Heart left ventricle (tissue), 7 donors: Measurements from ENCODE around the genes LRG1, SEMA6B and DPP9.

DNA sequence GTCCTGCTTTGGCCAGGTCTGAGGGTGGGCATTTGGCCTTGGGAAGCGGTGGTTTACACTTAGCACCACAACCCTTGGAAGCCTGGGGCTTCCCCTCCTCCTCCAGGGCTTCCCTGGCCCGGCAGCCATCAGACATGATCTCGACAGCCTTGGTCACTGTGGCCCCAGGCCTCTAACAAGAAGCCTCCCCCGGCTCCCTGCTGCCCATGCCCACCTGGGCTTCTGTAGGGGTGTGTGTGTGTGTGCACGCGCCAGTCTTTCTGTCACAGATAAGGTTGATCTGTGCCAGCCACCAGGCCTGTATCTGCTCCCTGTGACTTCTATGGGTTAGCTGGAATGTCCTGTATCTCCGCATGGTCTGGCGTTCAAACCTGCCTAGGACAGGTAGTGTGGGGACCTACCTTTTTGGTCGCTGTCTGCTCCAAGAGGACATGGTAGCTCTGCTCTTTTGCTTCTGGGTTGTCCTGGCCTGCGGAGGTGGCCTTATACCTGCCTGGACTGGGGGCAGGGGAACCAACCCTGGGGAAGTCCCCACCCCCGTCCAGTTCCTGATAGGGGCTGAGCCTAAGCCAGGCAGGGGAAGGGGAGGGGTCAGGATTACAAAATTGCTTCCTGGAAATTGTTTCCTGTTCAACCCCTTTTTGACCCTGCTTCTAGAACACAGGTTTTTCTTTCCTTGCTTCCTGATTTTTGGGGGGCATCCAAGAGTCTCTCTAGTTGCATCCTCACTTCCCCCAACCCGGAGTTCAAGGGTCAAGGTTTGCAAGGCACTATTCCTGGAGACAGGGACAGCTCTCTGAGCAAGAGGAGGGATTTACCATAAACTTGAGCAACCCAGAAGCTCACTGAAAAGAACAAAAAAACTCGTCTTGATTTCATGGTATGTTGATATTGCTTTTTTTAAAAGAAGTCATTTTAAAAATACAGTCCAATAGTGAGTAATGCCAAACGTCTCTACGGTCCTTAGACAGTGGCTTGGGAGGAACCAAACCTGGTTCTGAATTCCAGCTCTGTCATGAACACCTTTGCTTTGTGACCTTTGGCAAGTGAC is at the start of gene LRG1:
TSS of gene LRG1 (minus strand) at position 456 of the 1,051 bp plus-strand sequence.
- PRO-cap, 6 experiments, result peak in 2 of 6 experiments; most common plus-strand start position 629 of the sequence (in 1); most common minus-strand start position 500 of the sequence (in 2)
- RAMPAGE, long total RNA, 2 experiments, result start-site peak on the minus strand in 1 of 2 experiments, centred at position 463 of the sequence, 86 reads per replicate
- RRBS, result 29% methylated on average over 3 of the region's 15 CpGs

GRCh38 chr19:4547058-4547716 is 7.4 kb upstream of the LRG1 start:
- PRO-cap, 6 experiments, result no peak in any of the 6 experiments
- RAMPAGE, long total RNA, 2 experiments, result no peak in any of the 2 experiments
- RRBS, result no CpG with 5 or more reads among the region's 13 CpGs

- PRO-cap, 6 experiments, result no peak in any of the 6 experiments
- RAMPAGE, long total RNA, 2 experiments, result no peak in any of the 2 experiments
- RRBS, result no CpG with 5 or more reads among the region's 27 CpGs
Observed at GRCh38 chr19:4555969-4556490, 3.5 kb downstream of the SEMA6B start.

- PRO-cap, 6 experiments, result peak in 6 of 6 experiments; most common plus-strand start chr19:4559893 (in 2); most common minus-strand start chr19:4559808 (in 3)
- RAMPAGE, long total RNA, 2 experiments, result start-site peak on the minus strand in 1 of 2 experiments, at chr19:4559680-4559803 at its widest, 64 reads per replicate
- RRBS, result no CpG with 5 or more reads among the region's 21 CpGs
Observed at GRCh38 chr19:4559171-4560029, at the start of gene SEMA6B. SEMA6B (minus strand) TSS chr19:4559684.

- PRO-cap, 6 experiments, result peak in 1 of 6 experiments; most common plus-strand start chr19:4695800 (in 1); most common minus-strand start chr19:4695654 (in 1)
- RAMPAGE, long total RNA, 2 experiments, result no peak in any of the 2 experiments
- RRBS, result no CpG with 5 or more reads among the region's 25 CpGs
Observed at GRCh38 chr19:4694924-4696027, 25.1 kb upstream of the MYDGF start.

- PRO-cap, 6 experiments, result peak in 6 of 6 experiments; most common plus-strand start chr19:4713797 (in 4); most common minus-strand start chr19:4713670 (in 3)
- RAMPAGE, long total RNA, 2 experiments, result no peak in any of the 2 experiments
- RRBS, result 70% methylated on average over 22 of the region's 58 CpGs
Observed at GRCh38 chr19:4713245-4714312, 10.1 kb downstream of the DPP9 start.

DNA sequence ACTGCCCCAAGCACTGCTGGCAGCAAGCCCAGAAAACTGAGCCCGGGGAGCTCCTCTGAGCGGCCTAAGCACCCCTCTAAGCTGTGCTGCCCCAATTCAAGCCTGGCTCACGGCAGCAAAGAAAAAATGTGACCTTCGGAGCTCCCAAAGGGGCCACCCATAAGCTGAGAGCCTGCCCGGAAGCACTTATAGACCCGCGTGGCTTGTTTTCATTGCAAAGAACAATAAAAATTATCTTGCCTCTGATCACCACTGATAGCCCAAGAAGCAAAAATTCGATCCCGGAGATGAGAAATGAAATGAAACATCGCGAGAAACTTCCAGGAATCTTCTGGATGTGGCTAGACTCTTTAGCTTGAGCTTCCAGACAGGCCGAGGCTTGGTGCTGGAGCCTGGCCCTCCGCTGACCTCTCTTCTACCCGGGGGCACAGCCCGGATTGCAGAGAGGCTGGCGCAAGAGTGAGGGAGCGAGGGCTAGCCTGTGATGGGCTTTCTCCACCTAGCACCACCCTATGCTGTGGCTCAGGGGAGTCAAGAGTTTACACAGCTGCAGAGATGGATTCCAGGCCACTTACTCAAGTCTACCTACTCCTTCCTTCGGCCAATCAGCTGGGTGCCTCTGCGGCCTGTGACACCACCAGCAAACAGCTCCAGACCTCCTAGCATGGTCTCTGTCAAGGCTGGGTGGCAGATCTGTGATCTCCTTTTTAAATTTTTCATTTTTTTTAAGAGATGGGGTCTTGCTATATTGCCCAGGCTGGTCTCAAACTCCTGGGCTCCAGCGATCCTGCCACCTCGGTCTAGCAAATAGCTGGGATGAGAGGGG is 6.1 kb downstream of the DPP9 start:
- PRO-cap, 6 experiments, result no peak in any of the 6 experiments
- RAMPAGE, long total RNA, 2 experiments, result no peak in any of the 2 experiments
- RRBS, result 52% methylated on average over 5 of the region's 21 CpGs

- PRO-cap, 6 experiments, result peak in 4 of 6 experiments; most common plus-strand start chr19:4722917 (in 3); most common minus-strand start chr19:4722720 (in 2)
- RAMPAGE, long total RNA, 2 experiments, result no peak in any of the 2 experiments
- RRBS, result 5% methylated on average over 2 of the region's 30 CpGs
Observed at GRCh38 chr19:4722504-4723576, 802 bp downstream of the DPP9 start.

GRCh38 chr19:4723708-4724425 is at the start of gene DPP9:
DPP9 (minus strand) TSS chr19:4723842.
- PRO-cap, 6 experiments, result peak in 6 of 6 experiments; most common plus-strand start chr19:4724064 (in 5); most common minus-strand start chr19:4723842 (in 3)
- RAMPAGE, long total RNA, 2 experiments, result no peak in any of the 2 experiments
- RRBS, result 1% methylated on average over 22 of the region's 55 CpGs

GRCh38 chr19:4744798-4745343 is 21.2 kb upstream of the DPP9 start:
- PRO-cap, 6 experiments, result no peak in any of the 6 experiments
- RAMPAGE, long total RNA, 2 experiments, result no peak in any of the 2 experiments
- RRBS, result no CpG with 5 or more reads among the region's 6 CpGs

DNA sequence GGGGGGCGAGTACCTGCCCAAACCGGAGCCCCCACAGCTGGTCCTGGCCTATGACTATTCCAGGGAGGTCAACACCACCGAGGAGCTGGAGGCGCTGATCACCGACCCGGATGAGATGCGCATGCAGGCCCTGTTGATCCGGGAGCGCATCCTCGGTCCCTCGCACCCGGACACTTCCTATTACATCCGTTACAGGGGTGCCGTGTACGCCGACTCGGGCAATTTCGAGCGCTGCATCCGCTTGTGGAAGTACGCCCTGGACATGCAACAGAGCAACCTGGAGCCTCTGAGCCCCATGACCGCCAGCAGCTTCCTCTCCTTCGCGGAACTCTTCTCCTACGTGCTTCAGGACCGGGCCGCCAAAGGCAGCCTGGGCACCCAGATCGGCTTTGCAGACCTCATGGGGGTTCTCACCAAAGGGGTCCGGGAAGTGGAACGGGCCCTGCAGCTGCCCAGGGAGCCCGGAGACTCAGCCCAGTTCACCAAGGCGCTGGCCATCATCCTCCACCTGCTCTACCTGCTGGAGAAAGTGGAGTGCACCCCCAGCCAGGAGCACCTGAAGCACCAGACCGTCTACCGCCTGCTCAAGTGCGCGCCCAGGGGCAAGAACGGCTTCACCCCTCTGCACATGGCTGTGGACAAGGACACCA is 1.4 kb downstream of the FEM1A start:
- PRO-cap, 6 experiments, result no peak in any of the 6 experiments
- RAMPAGE, long total RNA, 2 experiments, result no peak in any of the 2 experiments
- RRBS, result 70% methylated on average over 5 of the region's 37 CpGs

GRCh38 chr19:4866682-4867291 is 680 bp downstream of the PLIN3 start:
- PRO-cap, 6 experiments, result peak in 2 of 6 experiments; most common plus-strand start chr19:4867108 (in 2); most common minus-strand start chr19:4867017 (in 1)
- RAMPAGE, long total RNA, 2 experiments, result no peak in any of the 2 experiments
- RRBS, result no CpG with 5 or more reads among the region's 17 CpGs

- PRO-cap, 6 experiments, result peak in 3 of 6 experiments; most common plus-strand start chr19:4878249 (in 2); most common minus-strand start chr19:4878186 (in 3)
- RAMPAGE, long total RNA, 2 experiments, result no peak in any of the 2 experiments
- RRBS, result 33% methylated on average over 12 of the region's 52 CpGs
Observed at GRCh38 chr19:4877756-4878860, 10.6 kb upstream of the PLIN3 start.

GRCh38 chr19:4969721-4970627 is 1.1 kb downstream of the KDM4B start:
- PRO-cap, 6 experiments, result no peak in any of the 6 experiments
- RAMPAGE, long total RNA, 2 experiments, result no peak in any of the 2 experiments
- RRBS, result 3% methylated on average over 2 of the region's 27 CpGs

- PRO-cap, 6 experiments, result no peak in any of the 6 experiments
- RAMPAGE, long total RNA, 2 experiments, result no peak in any of the 2 experiments
- RRBS, result no CpG with 5 or more reads among the region's 9 CpGs
Observed at GRCh38 chr19:4979218-4979836, 10.4 kb downstream of the KDM4B start.

GRCh38 chr19:5091920-5092425 is 123.1 kb downstream of the KDM4B start:
- PRO-cap, 6 experiments, result no peak in any of the 6 experiments
- RAMPAGE, long total RNA, 2 experiments, result no peak in any of the 2 experiments
- RRBS, result no CpG with 5 or more reads among the region's 14 CpGs

DNA sequence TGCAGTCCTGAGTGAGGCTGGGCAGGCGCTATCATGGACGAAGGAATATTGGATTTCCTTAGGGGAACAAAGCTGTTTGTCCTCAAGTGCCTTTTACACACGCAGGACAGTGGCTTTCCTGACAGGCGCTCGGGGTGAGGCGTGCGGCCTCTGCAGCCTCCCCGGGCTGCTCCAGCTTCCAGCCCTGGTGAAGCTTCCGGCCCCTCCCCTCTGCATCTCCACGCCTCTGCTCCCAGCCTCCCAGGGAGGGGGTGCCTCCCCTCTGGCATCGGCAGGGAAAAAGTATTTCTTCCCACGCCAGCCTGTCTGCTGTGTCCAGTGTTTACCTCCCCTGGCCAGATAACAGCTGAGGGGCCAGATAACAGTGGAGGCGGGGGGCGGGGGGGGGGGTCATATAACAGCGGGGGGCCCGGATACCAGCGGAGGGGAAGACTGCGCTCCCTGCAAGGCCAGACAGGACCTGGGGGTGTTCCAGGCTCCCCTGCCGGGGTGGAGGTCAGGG is 159.6 kb downstream of the KDM4B start:
- PRO-cap, 6 experiments, result peak in 4 of 6 experiments; most common plus-strand start position 397 of the sequence (in 1); most common minus-strand start position 152 of the sequence (in 2)
- RAMPAGE, long total RNA, 2 experiments, result no peak in any of the 2 experiments
- RRBS, result 7% methylated on average over 6 of the region's 19 CpGs

DNA sequence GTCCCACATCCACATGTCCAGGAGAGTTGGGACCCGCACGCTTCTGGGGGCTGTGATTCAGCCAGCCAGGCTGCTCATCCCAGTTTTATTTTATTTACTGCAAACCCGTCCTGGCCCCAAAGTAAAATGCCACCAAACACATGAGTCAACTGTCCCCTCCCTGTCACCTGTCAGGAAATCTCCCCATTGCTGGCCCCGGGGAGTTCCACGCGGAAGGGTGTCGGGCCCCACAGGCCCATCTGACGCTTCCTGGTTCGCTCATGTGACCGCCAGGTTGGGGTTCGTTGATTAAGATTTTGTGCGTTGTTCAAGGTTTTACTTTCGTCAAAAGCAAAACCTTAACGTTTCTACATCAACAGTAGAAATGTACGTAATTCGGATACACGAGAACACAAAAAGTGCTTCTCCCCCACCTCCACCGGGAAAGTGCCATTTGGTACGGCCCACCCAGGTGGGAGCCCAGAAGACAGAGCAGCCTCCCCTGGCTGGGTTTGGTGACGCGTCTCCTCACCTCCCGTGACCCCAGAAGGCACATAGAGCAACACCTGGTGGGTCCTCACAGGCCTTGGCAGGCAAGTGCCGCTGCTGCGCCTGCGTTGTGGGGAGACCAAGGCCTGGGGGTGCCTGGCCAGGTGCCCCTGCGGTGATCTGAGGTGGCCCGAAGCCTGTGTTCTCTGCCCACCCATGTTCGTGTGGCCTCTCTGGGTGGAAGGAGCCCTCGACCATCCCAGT is 161.5 kb downstream of the KDM4B start:
- PRO-cap, 6 experiments, result no peak in any of the 6 experiments
- RAMPAGE, long total RNA, 2 experiments, result no peak in any of the 2 experiments
- RRBS, result no CpG with 5 or more reads among the region's 29 CpGs

DNA sequence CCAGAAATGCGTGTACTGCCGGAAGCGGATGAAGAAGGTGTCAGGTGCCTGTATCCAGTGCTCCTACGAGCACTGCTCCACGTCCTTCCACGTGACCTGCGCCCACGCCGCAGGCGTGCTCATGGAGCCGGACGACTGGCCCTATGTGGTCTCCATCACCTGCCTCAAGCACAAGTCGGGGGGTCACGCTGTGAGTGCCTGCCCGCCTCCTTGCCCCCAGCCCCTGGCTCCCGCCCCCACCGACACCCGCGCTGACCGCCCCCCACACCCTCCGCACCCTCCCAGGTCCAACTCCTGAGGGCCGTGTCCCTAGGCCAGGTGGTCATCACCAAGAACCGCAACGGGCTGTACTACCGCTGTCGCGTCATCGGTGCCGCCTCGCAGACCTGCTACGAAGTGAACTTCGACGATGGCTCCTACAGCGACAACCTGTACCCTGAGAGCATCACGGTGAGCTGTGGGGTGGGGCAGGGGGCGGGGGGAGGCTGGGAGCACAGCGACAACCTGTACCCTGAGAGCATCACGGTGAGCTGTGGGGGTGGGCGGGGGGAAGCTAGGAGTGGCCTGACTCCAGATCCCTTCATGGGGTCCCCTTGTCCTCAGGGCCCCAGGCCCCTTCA is 175.2 kb downstream of the KDM4B start:
- PRO-cap, 6 experiments, result no peak in any of the 6 experiments
- RAMPAGE, long total RNA, 2 experiments, result no peak in any of the 2 experiments
- RRBS, result 100% methylated on average over 2 of the region's 39 CpGs

- PRO-cap, 6 experiments, result no peak in any of the 6 experiments
- RAMPAGE, long total RNA, 2 experiments, result no peak in any of the 2 experiments
- RRBS, result no CpG with 5 or more reads among the region's 15 CpGs
Observed at GRCh38 chr19:5152930-5153379, 184.0 kb downstream of the KDM4B start.